Monocyte (primary cell): Measurements from ENCODE around the genes NELL1, METTL15, KCNA4, FSHB and ARL14EP.

DNA sequence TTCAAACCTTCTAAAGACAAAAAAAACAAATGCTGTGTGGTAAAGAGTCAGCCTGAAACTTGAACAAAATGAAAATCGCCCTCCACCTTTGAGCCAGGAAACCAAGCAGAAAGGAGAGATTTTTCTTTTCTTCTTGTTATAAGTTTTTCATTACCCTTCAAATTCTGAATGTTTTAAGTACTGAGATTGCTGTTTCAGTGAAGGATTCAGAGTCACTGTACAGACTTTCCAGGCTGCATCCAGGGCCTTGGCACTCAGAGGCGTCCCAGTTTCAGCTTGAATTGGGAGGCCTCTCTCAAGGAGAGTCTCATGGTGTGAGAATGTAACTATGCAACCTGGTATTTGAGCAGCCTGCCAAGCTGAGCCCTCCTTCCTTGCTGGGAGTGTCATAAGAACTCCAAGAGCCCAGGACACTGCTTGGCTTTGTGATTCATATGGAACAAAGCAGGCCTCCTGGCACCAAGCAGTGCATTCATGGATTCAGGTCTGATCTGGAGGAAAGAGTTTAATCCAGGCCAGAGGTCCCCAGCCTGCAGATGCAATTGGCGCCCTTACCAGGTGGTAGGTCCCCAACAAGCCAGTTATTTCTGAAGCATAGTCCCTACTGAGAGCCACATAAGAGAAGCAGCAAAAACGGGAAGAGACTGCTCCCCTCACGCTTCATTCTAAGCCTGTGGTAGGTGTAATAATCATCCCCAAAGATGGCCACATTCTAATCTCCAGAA lies 171.7 kb downstream of the DBX1 start:
- PRO-cap, 2 experiments: no peak in any of the 2 experiments

DNA sequence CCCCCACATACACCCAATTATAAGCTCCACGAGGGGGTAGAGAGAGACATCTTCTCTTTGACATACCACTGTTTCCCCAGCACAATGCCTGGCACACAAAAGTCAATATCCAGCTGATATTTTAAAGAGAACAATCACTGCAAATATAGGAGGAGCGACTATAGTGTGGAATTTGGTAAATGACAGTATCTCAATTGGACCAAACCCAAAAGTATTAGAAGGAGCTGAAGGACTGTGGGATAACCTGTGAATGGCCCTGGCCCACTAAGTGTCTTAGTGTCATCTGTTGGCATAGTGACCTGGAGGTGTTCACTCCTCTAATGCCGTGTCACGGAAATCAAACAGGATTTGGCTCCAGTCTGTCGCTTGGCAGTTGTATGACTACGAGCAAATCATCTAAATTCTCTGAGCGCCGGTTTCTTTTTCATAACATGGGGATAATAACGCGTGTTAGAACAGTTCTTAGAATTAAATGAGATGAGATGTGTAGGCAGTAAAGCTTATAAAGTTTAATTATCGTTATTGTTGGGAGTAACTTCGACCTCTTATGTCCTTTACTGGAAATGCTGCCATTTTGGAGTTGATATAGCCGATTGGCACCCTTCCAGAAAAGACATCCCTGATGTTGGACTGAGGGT lies 144.5 kb downstream of the DBX1 start:
- PRO-cap, 2 experiments: no peak in any of the 2 experiments

DNA sequence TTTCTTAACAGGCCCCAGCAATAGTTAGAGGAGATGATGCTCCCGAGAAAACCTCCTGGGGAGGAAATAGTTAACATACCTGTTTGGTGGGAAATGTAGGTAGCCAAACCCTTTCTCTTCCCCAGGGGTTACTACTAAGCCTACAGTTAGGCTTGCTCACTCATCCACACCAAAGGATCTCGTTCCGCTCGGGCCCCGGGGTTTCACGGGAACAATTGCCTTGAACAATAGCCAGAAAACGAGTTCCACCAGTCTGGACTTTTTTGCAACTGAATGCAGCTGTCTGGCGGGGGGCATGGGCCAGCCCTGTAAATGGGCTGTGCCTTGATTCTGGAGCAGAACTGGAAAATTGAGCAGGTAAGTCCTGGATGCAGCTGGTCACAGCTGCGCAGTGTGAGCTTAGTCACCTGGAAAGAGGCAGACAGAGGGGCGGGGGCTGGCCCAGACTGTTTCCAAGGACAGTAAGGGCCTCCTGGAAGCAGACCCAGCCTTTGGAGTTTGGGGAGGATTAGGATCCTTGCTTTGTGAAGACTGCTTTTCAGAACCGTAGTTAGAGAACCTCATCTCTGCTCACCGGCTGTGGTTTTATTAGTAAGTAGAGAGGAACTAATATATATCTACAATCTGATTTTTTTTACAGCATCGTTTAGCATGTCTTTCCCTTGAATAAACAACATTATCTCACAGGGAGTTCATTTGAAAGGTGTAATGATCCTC lies 133.0 kb downstream of the DBX1 start:
- PRO-cap, 2 experiments: no peak in any of the 2 experiments

DNA sequence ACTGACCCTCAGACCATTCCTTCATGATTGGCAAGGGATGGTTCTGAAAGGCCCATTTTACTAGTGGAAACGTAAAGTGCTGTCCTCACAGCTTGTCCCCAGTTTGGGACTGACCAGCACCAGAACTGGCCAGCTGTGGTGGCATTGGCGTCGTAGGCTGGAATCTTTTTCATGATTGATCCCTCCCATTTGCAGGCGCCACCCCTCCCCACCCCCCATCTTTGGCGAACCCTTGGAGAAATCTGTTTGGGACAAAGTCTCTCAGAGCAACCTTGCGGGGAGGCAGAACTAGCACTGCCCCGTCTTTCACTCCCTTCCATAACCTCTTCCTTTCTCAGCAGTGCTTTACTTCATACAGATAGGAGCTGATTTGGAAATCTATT lies 123.3 kb downstream of the DBX1 start:
- PRO-cap, 2 experiments: no peak in any of the 2 experiments

- PRO-cap, 2 experiments: no peak in any of the 2 experiments
Observed at GRCh38 chr11:20097090-20097927, 63.0 kb downstream of the DBX1 start.

DNA sequence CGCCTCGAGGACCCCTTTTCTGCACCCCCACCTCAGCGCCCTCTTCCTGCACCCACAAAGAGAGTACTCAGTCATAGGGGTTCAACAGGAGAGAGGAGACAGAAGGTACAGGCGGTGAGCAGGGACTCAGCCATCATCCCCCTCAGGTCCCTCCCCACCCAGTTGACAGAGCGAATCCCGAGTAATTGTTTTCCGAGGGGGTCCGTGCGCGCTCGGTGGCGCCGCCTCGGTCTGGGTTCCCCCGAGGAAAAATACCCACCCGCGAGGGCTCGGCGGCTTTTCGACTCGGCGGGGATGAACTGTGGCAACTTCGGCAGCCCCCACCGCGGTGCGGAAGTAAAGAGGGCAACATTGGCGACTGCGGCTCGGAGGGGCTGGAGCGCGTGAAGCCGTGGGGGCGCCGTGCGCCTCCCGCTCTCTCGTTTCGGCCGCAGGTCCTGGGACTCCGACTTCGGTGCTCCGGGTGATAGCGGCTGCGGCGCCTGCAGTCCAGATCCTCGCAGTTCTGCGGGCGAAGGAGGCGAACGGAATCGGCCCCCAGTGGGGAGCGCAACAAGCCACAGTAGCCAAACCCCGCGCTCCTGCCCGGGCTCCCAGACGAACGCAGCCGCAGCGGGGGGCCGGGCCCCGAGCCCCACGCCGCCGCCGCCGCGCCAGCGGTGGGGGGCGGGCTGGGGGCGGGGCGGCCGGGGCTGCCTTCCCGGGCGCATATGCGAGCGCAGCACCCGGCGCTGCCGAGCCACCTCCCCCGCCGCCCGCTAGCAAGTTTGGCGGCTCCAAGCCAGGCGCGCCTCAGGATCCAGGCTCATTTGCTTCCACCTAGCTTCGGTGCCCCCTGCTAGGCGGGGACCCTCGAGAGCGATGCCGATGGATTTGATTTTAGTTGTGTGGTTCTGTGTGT lies at the start of gene NELL1:
Gene NELL1 (plus strand): TSS at position 724 of the 901 bp plus-strand sequence.
- PRO-cap, 2 experiments: no peak in any of the 2 experiments

DNA sequence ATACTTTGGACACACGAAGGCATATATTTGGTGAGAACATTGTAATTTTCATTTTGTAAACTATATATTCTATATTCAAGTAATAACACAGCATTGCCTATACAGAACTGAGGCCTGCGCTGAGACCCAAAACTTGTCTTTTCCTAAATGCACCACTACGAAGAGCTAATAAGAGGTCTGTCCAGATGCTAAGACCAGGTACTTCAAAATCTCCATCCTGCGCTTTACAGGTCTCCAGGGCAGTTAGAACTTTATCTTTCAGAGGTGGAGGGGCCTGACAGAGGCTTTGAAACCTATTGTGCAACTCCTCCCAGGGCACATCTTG lies 1.1 kb downstream of the FANCF start:
- PRO-cap, 2 experiments: no peak in any of the 2 experiments

- PRO-cap, 2 experiments: peak in 1 of 2 experiments; most common plus-strand start chr11:22626002 (in 1)
Observed at GRCh38 chr11:22625900-22626157, 206 bp upstream of the FANCF start.

- PRO-cap, 2 experiments: no peak in any of the 2 experiments
Observed at GRCh38 chr11:23035353-23035845, 175.1 kb upstream of the CCDC179 start.

DNA sequence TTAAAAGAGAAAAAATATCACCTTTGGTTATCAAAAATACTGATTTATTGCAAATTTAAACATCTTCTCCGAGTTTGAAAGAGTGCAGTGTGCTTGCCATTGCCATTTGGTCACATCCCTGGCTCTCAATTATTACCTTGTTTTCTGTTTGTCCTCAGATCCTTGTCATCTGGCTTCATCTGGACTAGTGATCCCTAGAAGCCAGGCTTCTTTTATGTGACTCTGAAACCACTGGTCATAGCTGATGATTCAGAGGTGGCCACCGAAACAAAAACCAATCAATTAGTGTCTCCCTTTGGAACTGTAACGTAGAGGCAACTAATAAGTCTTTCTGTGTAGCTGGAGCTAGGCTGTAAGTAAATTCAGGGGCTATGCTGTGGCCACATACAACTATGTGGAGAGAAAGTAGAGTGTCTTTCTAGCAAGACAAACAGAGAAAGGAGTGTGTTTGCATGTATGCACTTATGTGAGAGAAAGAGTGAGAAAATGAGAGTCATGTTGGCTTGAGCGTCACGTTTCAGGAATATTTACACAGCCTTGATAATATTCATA lies 238.0 kb downstream of the LUZP2 start:
- PRO-cap, 2 experiments: no peak in any of the 2 experiments

DNA sequence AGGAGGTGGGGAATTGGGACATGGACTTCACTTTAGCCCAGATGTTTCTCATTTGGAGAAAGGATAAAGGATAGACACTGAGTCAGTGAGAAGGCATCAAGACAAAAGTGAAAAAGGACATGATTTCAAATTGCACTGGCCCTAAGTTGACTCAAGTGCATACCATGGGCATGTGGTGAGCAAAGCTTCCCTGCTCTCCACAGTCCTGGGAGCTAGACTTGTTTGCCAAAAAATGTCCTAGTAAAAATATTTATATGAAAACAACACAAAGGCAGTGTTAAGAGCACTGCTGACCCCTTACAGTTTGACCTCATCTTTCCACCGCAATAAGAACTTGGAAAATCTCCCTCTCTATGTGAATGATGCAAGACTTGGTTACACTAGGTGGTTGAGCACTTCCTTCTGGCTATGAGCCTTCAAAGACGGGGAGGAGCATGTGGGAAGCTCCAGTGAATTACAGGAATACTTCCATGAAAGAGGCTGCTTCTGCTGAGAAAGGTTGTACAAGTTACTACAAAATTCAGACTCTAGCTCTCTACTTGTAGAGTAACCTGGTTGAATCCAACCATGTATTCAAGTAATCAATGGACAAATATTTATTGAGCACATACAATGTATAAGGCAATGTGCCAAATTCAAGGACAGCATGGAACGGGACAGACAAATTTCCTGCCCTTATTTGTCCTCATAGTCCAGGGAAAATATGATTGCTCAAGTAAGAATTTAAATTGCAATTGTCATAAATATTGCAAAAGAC lies 46.4 kb upstream of the FIBIN start:
- PRO-cap, 2 experiments: no peak in any of the 2 experiments

- PRO-cap, 2 experiments: no peak in any of the 2 experiments
Observed at GRCh38 chr11:27375150-27375890, 12.3 kb upstream of the CCDC34 start.

GRCh38 chr11:27456073-27456663 lies 16.4 kb downstream of the LGR4 start:
- PRO-cap, 2 experiments: no peak in any of the 2 experiments

- PRO-cap, 2 experiments: no peak in any of the 2 experiments
Observed at GRCh38 chr11:27673864-27674368, 26.3 kb downstream of the BDNF start.

DNA sequence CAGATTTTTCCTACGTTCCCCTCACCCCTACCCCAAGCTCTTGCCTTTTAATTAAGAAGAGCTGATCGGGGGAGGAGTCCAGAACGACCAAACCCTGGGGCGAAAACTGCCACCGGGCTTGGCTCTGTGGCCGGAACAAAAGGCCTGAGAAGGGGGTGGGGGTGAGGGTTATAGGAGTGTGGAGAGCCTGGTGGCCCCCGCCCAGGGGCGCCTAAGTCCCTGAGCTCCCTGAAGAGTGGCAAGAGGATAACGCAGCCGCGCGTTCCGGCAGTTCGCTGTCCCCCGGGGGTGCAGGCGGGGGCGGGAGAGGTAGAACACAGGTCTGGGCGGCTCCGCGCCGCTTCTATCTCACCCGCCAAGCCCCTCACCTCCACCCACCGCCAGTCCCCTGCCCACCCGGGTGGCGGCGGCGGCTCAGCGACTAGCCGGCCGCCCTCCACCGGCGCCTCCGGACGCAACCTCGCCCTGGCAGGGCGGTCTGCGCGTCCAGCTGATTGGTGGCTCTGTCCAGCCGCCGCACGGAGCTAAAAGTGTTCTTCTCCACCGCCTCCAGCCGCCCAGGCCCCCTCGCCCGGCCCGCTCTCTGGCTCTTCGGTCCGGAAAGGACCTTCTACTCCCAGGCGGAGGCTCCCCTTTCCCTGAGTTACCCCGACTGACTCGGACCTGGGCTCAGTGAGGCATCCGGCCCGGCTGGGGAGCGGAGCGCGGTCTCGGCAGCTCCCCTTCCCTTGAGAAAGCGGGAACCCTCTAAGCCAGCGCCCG lies 18.8 kb upstream of the BDNF start:
- PRO-cap, 2 experiments: no peak in any of the 2 experiments

GRCh38 chr11:28108007-28108623 lies at the start of gene METTL15:
TSS of gene METTL15 (plus strand) at chr11:28108388.
- PRO-cap, 2 experiments: peak in 2 of 2 experiments; most common plus-strand start chr11:28108449 (in 2); most common minus-strand start chr11:28108122 (in 2)

GRCh38 chr11:28976688-28977188 lies 868.5 kb downstream of the METTL15 start:
- PRO-cap, 2 experiments: no peak in any of the 2 experiments

- PRO-cap, 2 experiments: no peak in any of the 2 experiments
Observed at GRCh38 chr11:30016677-30017357, at the start of gene KCNA4. TSS of gene KCNA4 (minus strand) at chr11:30017030.

- PRO-cap, 2 experiments: no peak in any of the 2 experiments
Observed at GRCh38 chr11:30230683-30231211, at the start of gene FSHB. TSS of gene FSHB (plus strand) at chr11:30231014.

GRCh38 chr11:30322688-30323528 lies at the start of gene ARL14EP:
TSS of gene ARL14EP (plus strand) at chr11:30323104.
- PRO-cap, 2 experiments: peak in 2 of 2 experiments; most common plus-strand start chr11:30323040 (in 1); most common minus-strand start chr11:30322946 (in 2)